ENCODE measurements around a stretch of chr2.

DNA sequence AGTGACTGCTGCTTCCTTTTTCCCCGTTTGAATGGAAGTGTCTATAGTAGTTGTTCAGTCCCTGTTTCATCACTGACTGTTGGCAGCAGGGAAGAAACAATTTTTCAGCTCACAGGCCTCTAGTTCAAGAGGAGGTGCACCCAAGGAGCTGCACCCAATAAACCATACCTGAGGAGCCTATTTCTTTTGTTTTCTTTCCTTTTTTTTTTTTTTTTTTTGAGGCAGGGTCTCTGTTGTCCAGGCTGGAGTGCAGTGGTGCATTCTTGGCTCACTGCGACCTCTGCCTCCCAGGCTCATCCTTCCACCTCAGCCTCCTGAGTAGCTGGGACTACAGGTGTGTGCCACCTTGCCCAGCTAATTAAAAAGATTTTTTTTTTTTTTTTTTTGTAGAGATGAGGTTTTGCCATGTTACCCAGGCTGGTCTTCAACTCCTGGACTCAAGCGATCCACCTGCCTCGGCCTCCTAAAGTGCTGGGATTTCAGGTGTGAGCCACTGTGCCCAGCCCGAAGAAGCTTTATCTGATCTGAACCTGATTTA, 52.8 kb downstream of the SP110 start:
- RRBS, result no CpG with 5 or more reads among the region's 5 CpGs

DNA sequence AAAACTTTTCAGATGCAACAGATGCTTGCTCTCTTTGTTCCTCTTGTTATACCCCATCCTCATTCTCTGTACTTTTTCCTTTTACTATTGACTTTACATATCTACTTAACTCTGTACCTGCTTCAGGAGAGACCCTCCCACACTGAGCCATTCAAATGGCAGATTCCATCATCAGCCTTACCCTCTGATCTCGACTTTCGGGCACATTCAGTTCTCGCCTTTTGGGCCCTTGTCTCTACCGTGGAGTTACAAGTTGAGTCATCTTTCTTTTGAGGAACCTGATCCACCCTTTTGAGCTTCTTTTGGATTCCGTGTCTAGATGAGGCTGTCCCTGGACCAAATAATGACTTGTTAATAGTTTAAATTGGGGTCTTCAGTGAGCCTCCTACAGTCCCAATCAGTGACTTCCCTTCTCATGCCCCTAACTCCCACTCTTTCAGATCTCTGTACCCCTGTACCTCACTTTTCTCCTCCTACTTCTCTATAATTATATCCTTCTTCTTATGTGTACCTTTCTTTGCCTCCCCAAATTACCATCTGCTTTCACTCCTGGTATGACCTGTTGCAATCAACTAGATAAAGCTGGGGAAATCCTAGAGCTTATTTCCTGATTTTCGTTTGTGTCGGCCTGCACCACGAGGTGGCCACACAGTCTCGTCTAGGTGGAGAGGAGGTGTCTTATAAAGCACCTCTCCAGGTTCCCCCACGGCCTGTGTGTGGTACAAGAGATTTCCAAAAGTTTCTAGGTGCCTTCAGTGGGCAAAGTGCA, 17.2 kb downstream of the SP110 start:
- RRBS, result no CpG with 5 or more reads among the region's 10 CpGs

DNA sequence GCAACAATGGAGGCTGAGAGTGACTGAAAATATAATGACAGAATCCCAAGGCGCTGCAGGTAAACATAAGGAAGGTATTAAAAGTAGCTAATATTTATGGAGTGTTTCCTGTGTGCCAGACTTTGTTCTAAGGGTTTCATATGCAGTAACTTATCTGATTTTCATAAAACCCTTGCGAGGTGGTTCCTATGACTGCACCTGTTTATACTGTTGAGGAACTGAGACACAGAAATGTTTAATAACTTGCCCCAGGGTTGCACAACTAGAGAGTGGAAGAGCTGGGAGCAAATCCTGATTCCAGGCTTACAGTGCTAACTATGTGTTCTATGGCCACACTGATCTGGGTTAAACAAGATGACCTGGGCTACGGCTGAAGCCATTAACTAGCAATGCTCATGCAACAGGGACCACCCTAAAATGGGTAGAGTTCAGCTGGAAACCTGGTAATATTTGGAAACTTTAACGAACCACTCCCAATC, 2.3 kb downstream of the SP110 start:
- RRBS, result no CpG with 5 or more reads among the region's 4 CpGs

DNA sequence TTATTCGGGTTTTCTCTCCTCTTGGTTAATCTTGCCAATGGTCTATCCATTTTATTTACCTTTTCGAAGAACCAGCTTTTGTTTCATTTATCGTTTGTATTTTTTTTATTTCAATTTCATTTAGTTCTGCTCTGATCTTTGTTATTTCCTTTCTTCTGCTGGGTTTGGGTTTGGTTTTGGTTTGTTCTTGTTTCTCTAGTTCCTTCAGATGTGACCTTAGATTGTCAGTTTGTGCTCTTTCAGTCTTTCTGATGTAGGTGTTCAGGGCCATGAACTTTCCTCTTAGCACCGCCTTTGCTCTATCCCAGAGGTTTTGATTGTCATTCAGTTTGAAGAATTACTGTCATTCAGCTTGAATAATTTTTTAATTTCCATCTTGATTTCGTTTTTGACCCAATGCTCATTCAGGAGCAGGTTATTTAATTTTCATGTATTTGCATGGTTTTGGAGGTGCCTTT, 36.8 kb downstream of the SP140 start:
- RRBS, result no CpG with 5 or more reads among the region's 5 CpGs

DNA sequence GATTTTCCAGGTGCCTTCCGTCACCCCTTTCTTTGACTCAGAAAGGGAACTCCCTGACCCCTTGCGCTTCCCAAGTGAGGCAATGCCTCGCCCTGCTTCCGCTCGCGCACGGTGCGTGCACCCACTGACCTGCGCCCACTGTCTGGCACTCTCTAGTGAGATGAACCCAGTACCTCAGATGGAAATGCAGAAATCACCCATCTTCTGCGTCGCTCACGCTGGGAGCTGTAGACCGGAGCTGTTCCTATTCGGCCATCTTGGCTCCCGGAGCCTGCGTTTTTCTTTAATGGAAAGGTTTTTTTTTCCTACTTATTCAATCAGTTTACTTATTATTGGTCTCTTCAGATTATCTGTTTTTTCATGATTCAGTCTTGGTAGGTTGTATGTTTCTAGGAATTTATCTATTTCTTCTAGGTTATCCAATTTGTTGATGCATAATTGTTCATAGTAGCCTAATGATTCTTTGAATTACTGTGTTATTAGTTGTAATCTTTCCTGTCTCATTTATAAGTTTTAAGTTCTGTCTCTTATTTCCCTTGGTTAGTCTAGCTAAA, 15.3 kb downstream of the SP140L start:
- RRBS, result no CpG with 5 or more reads among the region's 16 CpGs

- RRBS, result no CpG with 5 or more reads among the region's 2 CpGs
Observed at GRCh38 chr2:230371442-230371989, 44.5 kb upstream of the SP100 start.

GRCh38 chr2:230412118-230412624, 3.8 kb upstream of the SP100 start:
- RRBS, result no CpG with 5 or more reads among the region's 12 CpGs

DNA sequence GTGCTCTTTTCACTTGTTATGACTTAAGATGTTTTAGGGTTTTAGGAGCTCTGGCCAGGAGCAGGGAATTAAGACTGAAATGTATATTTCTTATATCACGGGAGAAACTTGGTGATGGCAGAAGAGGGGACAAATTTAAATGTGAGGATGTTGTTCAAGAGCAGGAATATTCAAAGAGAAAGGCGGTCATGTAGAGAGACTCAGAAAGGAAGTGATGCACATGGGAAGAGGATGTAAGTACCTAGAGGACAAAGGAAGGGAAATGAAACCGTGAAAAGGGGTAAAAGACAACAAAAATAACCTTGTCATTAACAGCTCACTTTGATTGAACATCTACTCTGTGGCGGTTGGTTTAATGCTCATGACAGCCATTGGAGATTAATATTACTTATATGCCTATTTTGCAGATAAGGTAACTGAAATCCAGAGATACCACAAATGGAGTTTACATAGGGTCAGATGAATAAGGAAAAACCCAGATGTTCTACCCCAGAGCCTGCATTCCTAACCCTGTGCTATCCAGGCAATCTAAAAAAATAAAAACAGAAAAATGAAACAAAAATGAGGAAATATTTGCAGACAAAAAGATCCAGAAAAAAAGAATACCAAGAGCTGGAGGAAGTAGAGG, 32.1 kb downstream of the SP100 start:
- RRBS, result no CpG with 5 or more reads among the region's 4 CpGs

DNA sequence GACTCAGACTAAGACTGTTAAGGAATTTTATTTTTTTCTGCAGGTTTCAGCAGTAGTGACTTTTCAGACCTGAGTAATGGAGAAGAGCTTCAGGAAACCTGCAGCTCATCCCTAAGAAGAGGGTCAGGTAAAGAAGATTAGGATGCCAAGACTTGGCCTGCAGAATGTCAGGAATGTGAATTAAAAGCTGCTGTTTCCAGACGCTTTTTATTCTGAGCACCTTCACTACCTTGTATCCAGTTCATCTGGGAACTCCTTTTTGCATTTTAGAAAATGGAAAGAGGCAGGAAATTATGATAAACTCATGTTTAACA, 53.9 kb downstream of the SP100 start:
- RRBS, result no CpG with 5 or more reads among the region's 1 CpG

DNA sequence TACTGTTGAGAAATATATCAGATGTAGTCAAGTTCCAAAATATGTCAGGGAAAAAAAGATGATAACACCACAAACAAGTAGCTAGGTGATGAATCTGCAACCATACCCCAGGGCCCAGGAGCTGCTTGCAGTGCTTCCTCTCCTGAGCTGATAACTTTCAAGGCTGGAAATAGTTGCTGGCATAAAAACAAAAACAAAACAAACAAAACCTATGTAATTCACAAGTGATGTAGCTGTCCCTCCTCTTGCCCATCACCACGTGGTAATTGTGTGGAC, 82.6 kb downstream of the SP100 start:
- RRBS, result no CpG with 5 or more reads among the region's 1 CpG

DNA sequence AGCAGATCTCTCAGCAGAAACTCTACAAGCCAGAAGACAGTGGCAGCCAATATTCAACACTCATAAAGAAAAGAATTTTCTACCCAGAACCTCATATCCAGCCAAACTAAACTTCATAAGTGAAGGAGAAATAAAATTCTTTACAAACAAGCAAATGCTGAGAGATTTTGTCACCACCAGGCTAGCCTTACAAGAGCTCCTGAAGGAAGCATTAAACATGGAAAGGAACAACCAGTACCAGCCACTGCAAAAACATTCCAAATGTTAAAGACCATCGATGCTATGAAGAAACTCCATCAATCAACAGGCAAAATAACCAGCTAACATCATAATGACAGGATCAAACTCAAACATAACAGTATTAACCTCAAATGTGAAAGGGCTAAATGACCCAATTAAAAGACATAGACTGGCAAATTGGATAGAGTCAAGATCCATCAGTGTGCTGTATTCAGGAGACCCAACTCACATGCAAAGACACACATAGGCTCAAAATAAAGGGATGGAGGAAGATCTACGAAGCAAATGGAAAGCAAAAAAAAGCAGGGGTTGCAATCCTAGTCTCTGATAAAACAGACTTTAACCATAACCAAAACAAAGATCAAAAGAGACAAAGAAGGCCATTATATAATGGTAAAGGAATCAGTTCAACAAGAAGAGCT, 111.3 kb downstream of the SP100 start:
- RRBS, result no CpG with 5 or more reads among the region's 2 CpGs

DNA sequence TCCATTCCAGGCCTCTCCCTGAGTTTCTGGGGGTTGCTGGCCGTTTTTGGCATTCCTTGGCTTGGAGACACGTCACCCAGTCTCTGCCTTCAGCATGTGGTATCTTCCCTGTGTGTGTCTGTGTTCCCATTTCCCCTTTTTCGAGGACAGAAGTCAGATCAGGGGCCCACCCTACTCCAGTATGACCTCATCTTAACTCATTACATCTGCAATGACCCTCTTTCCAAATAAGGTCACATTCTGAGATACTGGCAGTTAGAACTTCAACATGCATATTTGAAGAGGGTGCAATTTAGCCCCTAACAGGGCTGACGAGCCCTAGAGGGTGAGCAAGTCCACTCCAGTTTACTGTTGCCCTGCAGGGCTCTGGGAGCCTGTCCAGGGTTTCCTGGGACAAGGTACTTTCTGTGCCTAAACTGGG, 45.4 kb upstream of the CAB39 start:
- RRBS, result no CpG with 5 or more reads among the region's 4 CpGs

- RRBS, result no CpG with 5 or more reads among the region's 10 CpGs
Observed at GRCh38 chr2:230723725-230724216, 11.1 kb downstream of the CAB39 start.

DNA sequence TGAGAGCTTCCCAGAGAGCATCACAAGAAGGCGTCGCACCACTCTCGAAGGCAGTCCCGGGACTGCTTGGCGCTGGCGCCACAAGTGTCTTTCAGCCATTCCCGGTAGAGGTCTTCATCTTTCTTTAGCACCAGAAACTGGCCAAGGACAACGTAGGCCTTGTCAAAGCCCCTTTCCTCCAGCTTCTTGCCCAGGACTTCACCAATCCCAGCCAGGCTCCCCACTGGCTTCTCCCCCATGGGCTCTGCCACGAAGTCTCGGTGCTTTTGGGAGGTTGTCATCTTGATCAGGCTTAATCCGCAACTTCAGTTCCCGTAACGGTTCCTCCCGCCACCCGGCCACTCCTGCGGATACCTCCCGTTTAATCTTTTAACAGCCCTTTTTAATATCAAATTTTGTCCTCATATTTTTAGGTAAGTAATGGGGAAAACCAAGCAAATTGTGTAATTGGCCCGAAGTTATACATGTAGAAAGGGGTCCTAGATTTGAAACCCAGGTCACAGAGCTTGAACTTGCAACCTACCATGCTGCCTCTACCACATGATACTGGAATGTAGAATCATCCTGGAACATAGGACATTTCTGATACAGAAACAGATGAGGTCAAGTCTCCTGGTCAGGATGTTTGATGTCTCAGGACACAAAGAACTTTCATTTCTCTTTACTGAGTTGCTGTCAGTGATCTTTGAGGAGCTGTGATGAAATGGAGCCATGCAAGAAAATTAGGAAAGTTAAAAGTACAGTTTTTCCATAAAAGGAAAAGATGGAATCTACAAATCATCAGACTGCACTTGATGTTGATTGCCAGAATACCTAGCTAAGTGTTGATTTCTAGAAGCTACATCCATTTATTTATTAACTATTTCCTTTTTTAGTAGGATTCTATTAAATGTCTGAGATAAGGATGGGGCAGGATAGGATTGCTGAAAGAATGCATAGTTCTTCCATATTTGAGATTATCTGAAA, 12.8 kb downstream of the CAB39 start:
- RRBS, result no CpG with 5 or more reads among the region's 18 CpGs

DNA sequence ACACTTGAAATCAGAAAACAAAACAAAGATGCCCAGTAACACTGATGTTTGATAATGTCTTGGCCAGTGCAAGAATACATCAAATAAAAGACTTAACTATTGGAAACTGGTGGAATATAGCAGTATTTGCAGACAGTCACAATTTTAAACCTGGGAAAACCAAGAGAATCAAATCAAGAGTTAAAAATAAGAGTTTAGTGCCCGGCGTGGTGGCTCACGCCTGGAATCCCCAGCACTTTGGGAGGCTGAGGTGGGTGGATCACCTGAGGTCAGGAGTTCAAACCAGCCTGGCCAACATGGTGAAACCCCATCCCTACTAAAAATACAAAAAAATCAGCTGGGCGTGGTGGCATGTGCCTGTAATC, 16.6 kb downstream of the CAB39 start:
- RRBS, result no CpG with 5 or more reads among the region's 4 CpGs

GRCh38 chr2:230748855-230749296, 36.2 kb downstream of the CAB39 start:
- RRBS, result no CpG with 5 or more reads among the region's 4 CpGs

DNA sequence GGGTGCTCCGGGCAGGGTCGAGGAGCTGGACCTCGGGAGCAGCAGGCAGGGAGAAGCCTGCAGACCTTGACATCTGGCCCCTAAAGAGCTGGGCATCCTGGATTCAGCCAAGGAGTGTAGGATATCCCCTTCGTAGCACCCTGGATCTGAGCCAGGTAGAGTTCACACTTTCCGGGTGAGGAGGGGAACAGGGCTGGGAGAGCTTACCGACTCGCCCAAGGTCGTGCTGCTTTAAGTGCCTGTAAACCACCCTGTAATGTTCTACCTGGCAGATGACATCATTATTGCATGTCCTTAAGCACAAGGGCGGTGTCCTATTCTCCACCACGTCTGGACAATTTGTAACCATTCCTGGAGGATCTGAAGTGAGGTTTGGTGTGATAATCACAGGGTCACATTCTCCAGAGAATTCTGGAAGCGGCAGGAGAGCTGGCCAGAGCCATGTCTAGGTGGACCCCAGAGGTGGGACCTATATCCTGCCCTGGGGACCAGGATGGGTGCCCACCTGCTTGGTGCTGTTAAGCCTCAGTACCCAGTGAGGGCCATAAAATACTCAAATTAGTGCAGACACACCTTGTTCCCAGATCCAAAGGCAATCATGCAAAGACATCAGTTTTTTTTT, 14.7 kb downstream of the ITM2C start:
- RRBS, result no CpG with 5 or more reads among the region's 11 CpGs

- RRBS, result no CpG with 5 or more reads among the region's 6 CpGs
Observed at GRCh38 chr2:230895610-230896396, 29.2 kb downstream of the GPR55 start.

DNA sequence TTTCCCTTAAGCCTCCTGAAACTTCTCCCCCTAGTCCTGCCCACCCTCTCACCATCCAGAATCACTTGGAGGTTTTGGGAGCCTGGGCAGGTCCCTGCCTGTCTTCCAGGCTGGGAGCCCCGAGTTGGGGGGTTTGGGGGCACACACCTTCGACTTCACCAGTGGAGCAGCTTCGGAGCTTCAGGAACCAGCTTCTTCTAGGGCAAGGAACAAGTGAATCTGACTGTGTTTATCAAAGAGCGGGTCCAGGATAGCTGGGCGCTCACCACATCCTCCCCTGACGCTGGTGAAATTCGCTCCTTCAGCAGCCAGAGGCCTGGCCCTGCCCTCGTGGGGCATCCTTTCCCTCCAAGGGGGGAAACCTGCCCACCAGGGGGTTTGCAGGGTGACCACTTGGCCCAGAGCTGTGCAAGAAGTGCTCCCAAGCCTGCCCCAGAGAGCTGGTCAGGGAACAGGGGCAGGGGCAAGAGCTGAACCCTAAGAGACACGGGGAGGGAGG, 2.5 kb upstream of the GPR55 start:
- RRBS, result no CpG with 5 or more reads among the region's 9 CpGs

DNA sequence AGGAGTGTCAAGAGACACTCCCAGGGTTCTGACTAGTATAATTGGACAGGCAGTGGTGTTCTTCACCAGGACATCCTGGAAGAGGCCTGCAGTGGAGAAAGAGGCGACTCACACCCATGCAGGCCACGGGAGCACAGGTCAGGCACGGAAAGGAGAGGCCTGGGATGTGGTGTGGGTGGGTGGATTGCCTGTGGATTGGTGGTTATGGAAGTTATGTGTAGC, 14.1 kb upstream of the SPATA3 start:
- RRBS, result no CpG with 5 or more reads among the region's 3 CpGs